NB4 (cell line): ENCODE measurements around the gene MAP3K7.

- RRBS = no CpG with 5 or more reads among the region's 7 CpGs
Measured at GRCh38 chr6:89314424-89315010, 582 bp downstream of the GABRR2 start.

- RRBS = no CpG with 5 or more reads among the region's 3 CpGs
Measured at GRCh38 chr6:89328800-89329616, 13.9 kb upstream of the GABRR2 start.

DNA sequence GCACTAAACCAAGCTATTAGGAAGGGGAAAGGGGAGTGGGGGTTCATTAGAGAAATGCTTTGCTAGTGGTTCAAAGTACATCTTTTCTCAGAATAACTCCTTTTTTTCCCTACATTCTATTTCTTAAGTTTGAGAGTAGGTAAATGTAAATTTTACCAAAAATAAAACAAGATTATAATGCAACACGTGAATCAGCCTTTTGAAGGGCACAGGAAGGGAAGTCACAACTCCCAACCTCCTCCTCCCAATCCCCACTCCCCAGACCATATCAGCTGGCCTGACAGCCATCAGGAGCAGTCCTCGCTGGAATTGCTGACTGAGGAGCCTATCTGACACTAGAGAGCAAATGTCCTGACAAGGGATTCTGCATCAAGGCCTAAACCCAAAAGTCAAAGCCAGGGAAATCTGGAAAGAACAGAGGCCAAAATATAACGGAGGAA, 2.7 kb downstream of the RRAGD start:
- RRBS = no CpG with 5 or more reads among the region's 3 CpGs

DNA sequence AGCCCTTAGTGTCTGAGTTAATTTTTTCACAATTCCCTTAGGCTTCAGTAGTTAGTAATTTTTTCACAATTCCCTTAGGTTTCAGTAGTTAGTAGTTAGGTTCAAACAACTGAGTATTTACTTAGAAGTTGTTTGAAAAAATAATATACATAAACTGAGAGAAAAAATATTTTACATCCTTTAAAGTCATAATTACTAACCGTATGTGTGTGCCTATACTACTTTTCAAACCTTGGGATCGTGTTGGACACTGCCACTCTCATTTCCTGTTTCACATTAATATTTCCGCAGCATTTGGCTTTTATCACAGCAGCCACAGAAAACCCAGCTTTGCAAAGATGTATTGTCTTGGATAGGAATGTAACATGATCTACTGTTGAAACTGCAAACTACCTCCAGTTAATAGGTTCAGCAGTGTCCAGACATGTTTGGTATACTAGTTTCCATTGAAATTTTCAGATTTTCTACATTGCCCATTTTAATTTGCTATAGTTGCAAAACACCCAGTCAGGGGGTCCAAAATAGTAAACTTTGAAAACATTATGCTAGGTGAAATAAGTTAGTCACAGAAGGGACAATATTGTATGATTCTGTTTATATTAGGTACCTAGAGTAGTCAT, 3.2 kb downstream of the ANKRD6 start:
- RRBS = no CpG with 5 or more reads among the region's 3 CpGs

DNA sequence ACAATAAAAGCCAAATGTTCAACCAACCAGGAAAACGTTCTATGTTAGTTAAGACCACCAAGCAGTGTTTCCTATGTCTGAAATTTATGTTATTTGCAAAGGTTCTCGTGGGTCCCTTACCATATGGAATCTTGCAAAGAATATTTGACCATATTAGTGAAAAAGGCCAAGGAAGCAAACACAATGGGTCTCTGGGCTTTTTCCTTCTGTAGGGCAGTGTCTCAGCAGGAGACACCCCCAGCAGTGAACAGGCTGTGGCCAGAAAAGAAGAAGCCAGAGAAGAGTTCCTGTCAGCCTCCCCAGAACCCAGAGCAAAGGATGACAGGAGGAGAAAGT, 15.4 kb downstream of the LYRM2 start:
- RRBS = no CpG with 5 or more reads among the region's 2 CpGs

- RRBS = no CpG with 5 or more reads among the region's 10 CpGs
Measured at GRCh38 chr6:89642854-89643943, 4.7 kb upstream of the LYRM2 start.

GRCh38 chr6:89670816-89671329, 32.3 kb upstream of the LYRM2 start:
- RRBS = no CpG with 5 or more reads among the region's 6 CpGs

DNA sequence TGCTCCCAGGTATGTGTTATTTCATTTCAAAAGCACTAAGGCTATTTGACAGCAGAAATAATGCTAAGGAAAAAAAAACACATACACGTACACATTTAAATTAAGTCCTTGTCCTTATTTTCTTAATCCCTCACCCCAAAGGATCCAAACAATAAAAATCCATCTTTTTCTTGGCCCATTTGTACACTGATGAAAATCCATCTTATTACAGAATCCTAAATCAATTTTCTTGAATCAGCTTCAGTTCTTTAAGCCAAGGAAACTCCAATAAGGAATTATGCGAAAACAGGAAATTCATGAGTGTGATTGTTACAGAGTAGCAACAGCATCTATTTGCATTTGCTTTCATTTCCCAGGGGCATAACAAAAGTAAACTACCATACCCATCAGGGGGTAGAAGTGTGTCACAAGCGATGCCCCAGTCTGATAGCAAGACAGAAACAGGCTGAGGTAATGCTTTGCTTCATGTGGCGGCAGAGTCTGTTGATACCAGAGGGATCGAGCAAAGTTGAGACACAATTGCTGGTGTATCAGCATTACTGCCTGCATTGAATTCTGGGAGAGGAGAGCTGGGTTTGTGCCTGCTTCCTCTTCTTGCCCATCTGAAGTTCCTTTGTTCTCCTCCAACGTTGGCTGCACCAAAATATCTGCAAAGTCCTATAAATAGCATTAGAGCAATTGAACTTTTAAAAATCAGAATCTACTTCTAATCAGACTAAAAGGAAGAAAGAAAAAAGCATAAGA, 51.1 kb upstream of the LYRM2 start:
- RRBS = no CpG with 5 or more reads among the region's 6 CpGs

GRCh38 chr6:89692276-89692850, 53.8 kb upstream of the LYRM2 start:
- RRBS = no CpG with 5 or more reads among the region's 12 CpGs

DNA sequence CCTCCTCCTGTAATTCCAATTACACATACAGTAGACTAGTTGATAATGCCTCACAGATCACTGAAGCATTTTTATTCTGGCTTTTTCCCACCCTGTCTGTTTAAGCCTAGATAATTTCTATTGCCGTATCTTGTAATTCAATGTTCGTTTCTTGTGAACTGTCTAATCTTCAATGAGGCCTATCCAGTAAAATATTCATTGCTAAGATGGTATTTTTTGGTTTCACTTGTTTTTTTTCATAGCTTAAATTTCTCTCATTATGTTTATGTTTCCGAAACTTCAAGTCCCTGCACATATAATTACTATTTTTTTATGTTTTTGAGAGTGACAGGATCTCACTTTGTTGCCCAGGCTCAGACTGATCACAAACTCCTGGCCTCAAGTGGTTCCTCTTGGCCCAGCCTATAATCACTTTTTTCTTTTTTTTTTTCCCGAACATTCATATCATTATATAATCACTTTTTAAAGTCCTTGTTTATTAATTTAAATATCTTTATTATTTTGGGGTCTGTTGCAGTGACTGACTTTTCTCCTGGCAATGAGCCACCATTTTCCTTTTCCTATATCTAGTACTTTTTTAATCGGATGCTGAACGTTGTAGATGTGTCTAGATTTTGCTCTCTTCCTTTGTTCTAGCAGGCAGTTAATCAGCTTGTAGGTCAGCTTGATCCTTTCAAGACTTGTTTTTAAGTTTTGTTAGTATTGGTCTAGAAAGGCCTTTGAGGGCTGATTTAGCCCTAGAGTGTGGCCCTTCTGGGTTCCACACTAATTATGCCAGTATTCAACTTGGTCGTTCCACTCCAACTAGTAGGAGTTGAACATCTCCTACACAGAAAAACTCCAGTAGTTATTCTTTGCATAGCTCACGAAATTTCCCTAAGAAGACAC, 11.7 kb downstream of the MDN1 start:
- RRBS = no CpG with 5 or more reads among the region's 8 CpGs

- RRBS = no CpG with 5 or more reads among the region's 9 CpGs
Measured at GRCh38 chr6:90047182-90047709, 153.0 kb downstream of the GJA10 start.

GRCh38 chr6:90080553-90081383, 186.5 kb downstream of the GJA10 start:
- RRBS = no CpG with 5 or more reads among the region's 13 CpGs

- RRBS = no CpG with 5 or more reads among the region's 9 CpGs
Measured at GRCh38 chr6:90184802-90185564, 111.7 kb downstream of the BACH2 start.

DNA sequence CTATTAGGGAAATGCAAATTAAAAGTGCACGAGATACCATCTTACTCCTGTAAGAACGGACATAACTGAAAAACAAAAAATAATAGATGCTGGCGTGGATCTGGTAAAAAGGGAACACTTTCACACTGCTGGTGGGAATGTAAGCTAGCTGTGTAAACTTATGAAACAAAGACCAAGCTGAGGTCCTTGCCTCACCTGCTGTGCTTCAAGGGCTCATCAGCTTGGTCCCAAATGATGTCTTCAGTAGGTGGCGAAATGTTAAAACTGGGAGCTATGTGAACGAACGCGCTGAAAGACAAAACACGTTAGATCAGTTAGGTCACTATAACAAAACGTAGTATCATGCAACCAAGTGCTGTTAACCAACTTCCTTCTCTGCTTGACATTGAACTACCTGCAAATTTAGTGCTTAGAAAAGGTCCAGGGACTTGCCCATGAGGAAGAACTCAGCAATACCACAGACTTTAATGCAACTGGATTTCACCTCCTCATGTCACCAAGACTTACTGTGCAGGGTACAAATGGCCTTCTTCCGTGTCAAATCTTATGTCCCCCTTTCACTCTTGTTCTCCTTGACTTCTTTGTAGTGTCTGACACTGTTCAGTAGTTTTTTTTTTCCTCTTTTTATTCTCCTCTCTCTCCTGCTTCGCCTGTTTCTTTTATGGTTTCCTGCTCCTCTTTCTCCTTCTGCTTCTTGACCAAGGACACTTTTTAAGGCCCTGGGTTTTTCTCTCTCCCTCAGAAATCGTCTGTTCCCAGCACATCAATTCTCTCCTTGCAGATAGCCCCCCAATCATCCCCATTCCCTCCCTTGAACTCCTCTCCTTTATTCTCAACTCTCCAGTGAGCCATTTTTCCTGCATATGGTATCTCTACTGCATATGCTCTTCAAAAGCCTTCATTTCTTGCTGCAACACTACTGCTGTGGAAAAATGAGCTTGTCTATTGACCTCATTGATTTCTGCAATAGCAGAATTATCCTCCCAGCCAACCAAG, 24.7 kb downstream of the BACH2 start:
- RRBS = no CpG with 5 or more reads among the region's 12 CpGs

GRCh38 chr6:90294308-90294980, 2.2 kb downstream of the BACH2 start:
- RRBS = no CpG with 5 or more reads among the region's 19 CpGs

DNA sequence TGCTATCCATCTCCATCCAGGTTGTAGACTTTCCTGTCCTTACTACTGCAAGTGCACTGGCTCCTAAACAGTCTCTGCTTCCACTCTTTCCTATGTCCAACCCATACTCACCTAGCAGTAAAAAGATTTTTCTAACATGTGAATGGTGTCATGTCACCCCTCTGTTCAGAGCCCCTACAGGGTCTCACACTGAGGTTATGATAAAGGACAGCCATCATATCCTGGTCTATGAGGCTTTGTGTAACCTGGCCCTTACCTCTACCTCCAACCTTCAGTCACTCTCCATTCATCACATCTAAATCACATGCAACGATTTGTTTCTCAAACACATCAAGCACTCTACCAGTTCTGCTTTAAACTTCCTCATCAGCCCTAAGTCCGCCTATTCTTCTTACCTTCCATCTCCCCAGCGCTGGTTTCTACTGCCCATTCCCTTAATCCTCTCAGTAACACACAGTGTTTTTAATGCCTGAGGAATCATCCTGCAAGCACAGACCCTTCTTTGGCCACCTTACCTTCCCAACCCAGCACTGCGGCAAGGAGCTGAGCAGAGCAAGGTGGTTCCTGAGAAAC, 17.8 kb upstream of the BACH2 start:
- RRBS = no CpG with 5 or more reads among the region's 4 CpGs

DNA sequence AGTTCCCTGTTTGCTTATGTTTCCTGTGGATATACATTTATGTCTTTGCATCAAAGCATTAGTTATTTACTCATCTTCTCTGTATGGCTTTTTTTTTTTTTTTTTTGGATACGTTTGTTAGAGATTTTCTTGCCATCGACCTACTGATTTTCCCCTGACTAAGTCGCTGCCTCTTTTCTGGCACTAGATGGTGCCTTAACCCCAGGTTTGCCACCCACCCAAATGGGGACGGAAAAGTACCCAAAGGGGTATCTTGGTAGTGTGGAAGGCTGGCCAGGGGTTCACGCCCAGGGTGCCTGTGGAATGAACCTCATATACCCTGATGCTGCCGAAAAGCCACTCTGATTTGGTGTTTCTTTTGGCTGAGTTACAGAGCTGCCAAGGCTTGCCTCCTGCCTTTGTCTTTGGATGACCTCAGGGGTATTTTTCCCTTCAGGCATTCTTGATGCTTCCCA, 78.2 kb downstream of the MAP3K7 start:
- RRBS = no CpG with 5 or more reads among the region's 6 CpGs

DNA sequence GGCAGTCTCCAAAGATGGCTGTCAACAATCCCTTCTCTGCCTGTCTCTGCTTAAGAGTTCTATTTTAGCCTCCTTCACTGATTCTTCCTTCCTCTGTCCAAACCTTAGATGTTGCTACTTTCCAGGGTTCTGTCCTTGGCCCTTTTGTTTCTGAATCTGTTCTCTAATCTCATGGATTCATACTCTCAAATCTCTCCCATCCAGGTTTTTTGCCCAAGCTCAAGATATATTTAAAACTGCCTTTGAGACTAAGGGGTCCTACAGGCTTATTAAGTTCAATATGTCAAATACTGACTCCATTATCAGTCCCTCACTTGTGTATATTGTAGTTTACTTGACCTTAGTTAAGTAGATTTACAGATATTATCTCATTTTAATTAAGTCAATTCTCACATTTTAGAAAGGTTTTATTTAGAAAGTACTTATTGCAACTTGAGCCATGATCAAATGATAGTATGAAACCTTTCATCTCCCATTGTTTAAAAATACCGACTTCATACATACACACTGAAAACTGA, 7.5 kb downstream of the MAP3K7 start:
- RRBS = no CpG with 5 or more reads among the region's 1 CpG

DNA sequence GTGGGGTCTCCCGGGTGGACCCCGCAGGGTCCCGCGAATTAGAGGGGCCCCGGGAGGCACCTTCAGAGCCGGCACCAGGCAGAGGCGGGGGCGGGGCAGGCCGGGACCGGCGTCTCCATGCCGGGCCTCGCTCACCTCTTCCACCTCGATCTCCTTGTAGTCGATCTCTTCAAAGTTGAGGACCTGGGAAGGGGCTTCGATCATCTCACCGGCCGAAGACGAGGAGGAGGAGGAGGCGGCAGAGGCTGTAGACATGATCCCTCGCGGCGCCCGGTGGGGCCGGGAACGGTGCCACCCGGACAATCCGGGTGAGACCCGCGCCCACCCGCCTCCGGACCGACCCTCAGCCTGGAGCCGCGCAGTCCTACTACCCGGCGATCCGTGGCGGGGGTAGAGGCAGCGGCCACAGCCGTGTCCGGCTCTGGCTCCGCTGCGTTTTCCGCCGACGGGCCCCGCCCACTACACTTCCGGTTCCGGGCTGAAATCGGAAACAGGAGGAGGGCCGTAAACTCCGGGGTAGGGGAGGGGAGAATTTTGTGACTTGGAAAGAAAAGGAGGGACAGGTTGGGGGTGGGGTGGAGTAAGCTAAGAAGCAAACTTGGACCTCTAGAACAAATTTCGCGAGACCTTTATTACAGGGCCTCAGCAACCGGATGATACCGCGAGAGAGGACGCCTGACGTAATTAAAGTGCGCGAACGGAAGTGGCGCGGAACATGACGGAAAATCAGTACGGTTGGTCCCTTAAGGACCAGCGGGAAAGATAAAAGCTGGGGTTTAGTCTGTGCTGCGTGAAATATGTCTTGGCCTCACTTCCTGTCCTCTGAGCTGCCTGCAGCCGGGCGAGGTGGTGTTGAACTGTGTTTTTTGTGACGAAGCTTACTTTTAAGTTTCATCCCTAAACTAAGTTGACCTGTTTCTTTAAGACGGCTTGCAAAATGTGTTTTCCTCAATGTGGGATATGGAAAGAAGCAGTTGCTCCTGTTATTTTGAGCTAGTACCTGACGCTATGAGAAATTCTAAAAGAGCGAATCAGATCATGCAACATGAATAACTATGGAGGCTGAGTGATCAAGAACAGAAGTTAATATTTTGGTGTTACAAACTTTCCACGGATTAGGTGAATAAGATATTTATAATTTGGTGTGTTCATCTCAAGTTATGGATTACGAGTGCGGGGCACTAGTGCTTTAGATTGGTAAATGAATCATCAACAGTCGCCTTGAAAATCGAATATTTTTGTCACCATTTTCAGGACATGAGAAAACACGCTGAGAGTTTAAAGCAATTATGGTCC, at the start of gene MAP3K7:
Gene MAP3K7 (minus strand): TSS at position 444 of the 1,296 bp plus-strand sequence.
- RRBS = 2% methylated on average over 33 of the region's 81 CpGs